Right cardiac atrium (tissue), 1 donor: ENCODE data around the gene SLC66A3.

- PRO-cap = no peak
Observed at GRCh38 chr2:10300955-10301735, 1.6 kb upstream of the HPCAL1 start.

DNA sequence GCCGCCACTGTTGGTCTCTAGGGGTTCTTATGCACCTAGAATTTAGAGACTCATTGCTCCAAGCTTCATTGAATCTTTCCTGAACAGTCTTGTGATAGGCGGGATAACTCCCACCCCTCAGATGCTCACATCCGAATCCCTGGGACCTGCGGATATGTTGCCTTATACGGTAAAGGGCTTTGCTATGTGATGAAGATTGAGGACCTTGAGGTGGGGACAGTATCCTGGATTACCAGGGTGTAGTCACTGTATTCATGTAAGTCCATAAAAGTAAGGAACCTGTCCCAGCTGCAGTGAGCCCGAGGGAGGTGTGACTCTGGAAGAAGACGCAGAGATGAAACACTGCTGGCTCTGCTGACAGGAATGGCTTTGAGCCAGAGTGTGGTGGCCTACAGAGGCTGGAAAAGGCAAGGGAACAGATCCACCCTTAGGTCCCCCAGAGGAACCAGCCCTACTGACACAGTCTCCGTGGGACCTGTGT lies 26.4 kb downstream of the HPCAL1 start:
- PRO-cap = no peak

DNA sequence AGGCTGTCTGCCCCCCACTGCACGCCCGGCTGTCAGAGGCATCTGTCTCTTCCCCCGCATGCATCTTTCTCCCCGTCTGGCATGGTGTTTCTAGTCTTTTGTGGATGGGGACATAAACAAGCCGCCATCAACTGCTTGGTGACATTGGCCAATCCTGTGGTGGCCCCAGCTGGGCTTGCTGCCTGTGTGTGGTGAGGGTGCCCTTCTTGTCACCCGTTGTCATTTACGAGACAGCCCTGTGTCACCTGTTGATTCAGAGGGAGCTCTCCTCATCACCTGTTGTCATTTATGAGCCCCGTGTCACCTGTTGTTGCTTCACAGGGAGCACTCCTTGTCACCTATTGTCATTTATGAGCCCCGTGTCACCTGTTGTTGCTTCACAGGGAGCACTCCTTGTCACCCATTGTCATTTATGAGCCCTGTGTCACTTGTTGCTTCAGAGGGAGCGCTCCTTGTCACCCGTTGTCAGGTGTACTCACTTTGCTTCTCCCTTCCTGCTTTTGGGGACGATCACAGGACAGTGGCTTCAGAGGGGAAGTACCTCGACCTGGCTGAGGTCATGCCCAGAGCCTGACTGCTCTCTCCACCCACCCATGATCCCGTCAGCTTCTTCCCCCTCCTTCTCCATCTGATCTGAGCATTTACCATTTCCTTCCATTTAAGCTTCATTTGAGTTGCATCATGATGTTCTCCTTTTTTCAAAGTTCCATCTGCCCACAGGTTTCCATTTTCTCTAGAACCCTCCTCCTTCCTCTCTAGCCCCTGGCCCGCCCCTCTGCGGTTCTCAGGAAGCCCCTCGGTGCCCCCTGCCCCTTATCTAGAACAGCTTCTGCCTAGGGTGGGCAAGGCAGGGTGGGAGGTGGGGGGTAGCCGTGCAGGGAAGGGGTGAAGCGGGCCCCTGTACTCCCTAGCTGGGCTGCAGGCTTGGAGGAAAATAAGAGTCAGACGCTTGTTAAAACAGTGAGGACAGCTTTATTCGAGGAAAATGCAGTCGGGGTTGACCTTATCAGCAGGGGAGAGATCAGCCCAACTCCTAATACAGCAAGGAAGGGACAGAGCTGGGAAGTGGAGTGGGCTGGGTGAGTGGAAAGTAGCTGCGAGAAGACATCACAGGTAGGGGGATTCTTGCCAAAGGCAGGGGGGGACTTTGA lies 29.3 kb downstream of the HPCAL1 start:
- PRO-cap = no peak

GRCh38 chr2:10332793-10333098 lies 30.0 kb downstream of the HPCAL1 start:
- PRO-cap = no peak

DNA sequence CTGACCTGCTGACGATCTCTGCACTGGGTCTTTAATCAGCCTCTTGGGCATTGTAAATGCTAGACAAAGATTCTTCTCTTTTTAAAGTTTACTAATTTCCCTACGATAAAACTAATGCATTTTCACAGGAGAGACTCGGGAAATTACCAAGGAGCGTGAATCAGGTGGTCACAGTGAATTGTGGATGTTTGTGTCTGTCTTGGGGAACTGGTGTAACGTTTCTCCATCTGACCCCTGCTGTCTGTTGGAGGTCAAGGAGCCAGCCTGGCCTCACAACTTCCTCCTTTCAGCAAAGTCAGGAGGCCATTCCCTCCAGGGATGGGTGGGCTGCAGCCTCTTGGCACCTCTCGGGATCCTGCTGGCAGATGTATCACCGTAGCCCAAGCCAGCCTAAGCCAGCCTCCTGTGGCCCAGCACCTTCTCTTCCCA lies 30.4 kb downstream of the HPCAL1 start:
- PRO-cap = no peak

GRCh38 chr2:10405387-10405837 lies 42.7 kb downstream of the ODC1 start:
- PRO-cap = no peak

DNA sequence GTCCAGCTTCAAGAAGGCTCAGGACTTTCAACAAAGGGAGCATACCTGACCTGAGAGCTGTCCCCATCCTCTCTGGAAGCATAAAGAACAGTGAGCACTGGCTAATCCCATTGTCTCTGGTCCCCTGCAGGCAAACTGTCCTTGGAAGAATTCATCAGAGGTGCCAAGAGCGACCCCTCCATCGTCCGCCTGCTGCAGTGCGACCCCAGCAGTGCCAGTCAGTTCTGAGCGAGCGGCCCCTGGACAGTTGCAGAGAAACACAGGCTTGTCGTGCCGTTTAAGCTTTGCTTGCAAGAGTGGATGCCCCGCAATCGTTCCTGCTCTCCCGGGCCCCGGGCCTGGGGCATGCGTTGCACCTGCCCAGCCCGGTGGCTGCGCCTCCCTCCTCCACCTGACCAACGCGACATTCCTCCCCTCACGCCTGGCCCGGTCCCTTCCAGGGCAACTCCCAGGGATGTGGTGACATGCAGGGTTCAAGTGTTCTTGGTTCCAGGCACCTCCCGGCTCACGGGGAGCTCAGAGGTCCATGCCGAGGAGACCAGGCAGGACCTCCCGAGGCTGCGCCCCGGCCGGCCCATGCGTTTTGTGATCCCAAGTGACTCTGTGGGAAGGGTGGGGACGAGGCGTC lies 21.4 kb downstream of the ODC1 start:
- PRO-cap = no peak

- PRO-cap = no peak
Observed at GRCh38 chr2:10499211-10499711, 51.1 kb upstream of the ODC1 start.

DNA sequence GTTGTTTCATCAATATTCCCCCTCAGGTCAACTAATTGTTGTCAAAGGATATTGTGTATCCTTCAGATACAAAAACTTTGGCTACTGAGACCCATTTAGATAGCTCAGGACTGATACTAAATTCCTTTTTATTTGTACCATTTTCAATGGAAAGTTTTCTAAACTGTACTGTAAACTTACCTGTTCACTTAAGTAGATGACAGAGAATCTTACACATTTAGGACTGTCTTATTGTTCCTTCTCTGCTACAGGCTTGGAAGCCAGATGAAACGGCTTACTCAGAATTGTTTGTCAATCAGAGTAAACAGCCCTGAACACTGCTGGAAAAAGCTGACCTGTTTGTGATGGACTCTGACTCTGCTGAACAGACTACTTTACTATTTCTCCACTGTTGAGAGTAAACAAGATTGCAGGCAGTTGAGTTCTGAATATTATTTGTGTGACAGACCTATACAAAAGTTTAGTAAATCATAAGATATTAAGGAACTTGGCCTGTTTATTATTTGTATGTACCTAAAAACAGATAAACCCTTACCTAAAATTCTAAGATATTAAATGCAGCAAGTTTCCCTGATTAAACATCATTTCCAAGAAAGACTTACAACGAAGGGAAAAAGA lies 99.1 kb downstream of the NOL10 start:
- PRO-cap = no peak

DNA sequence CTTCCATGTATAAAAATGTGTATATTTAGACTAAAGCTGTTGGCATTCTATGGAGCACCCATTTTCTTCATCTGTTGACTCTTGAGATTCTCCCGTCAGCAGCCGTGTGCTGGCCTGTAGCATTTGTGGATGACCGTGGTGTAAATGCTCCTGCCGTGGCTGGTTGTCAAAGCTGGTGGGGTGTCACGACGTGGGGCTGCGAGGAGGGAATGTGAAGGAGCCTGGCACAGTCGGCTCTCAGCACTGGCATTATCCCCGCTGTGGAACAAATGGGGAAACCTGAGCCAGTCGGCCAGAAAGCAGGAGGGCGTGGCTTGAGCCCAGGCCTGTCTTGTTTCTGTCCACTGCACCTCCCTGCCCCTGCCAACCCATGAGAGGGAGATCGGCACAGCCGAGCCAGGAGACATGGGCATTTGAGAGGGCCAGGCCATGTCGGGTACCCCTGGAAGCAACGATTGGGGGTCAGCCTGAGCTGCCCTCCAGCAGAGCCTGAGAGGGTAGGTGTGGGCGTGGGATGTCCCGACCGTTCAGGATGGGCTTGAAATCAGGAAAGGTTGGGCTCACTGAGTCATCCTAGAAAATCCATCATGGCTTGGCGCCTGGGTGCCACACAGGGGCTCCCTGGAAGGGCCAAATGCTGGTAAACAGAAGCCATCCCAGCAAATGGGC lies 44.5 kb downstream of the PDIA6 start:
- PRO-cap = no peak

GRCh38 chr2:10884823-10885077 lies 27.0 kb upstream of the KCNF1 start:
- PRO-cap = no peak

GRCh38 chr2:10885322-10886012 lies 26.3 kb upstream of the KCNF1 start:
- PRO-cap = no peak

GRCh38 chr2:10983071-10983968 lies 71.6 kb downstream of the KCNF1 start:
- PRO-cap = no peak

GRCh38 chr2:11024268-11024539 lies 108.7 kb upstream of the C2orf50 start:
- PRO-cap = no peak

GRCh38 chr2:11073189-11073725 lies 59.7 kb upstream of the C2orf50 start:
- PRO-cap = no peak

- PRO-cap = no peak
Observed at GRCh38 chr2:11131938-11132550, 884 bp upstream of the C2orf50 start.

DNA sequence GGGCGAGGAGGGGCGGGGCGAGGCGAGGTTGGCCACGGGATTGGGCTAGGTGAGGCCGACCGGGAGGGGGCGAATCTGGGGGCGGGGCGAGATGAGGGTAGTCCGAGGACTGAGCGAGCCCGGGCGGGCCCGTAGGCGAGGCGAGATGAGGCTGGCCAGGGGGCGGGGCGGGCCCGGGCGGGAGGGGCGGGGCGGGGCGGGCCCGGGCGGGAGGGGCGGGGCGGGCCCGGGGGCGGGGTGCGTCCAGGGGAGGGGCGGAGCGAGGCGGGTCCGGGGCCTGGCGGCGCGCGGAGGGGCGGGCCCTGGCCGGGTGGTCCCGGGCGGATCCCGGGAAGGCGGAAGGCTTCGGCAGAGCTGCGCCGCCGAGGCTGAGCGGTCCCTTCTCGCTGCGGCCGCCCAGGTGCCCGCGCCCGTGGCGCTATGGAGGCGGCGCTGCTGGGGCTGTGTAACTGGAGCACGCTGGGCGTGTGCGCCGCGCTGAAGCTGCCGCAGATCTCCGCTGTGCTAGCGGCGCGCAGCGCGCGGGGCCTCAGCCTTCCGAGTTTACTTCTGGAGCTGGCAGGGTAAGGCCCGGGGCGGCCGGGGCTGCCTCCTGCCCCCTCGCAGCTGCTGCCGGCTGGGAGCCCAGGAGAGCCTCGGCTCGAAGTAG lies at the start of gene SLC66A3:
SLC66A3 (plus strand) TSS at position 341 of the 649 bp plus-strand sequence.
- PRO-cap = bidirectional peak, plus-strand start at position 351 of the sequence, minus-strand start outside the sequence

DNA sequence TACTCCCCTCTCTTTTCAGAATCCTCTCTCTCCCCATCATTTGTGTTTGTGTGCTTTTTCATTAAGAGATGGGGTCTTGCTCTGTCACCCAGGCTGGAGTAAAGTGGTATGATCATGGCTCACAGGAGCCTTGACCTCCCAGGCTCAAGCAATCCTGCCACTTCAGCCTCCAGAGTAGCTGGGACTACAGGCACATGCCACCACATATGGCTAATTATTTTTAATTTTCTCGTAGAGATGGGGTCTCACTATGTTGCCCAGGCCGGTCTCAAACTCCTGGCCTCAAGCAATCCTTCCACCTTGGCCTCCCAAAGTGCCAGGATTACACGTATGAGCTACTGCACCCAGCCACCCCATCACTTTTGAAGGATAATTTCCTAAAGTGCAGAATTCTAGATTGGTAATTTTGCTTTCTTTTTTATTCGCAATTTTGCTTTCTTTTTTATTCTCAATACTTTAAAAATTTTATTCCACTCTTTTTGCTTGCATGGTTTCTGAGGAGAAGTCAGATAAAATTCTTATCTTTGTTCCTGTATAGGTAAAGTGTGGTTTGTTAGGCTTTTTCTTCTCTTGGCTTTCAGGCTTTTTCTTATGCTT lies 74.6 kb downstream of the ROCK2 start:
- PRO-cap = no peak

- PRO-cap = no peak
Observed at GRCh38 chr2:11342384-11342726, 2.1 kb downstream of the ROCK2 start.

- PRO-cap = no peak
Observed at GRCh38 chr2:11342727-11343436, 1.6 kb downstream of the ROCK2 start.